Skeletal muscle satellite cell (primary cell): Measurements from ENCODE around the gene GPR75.

- CAGE, long polyA plus RNA = no peak
These were observed 1044.4 kb upstream of the CHAC2 start for GRCh38 chr2:52723227-52723567.

GRCh38 chr2:52934202-52934964 is 833.2 kb upstream of the CHAC2 start:
- CAGE, long polyA plus RNA = no peak

DNA sequence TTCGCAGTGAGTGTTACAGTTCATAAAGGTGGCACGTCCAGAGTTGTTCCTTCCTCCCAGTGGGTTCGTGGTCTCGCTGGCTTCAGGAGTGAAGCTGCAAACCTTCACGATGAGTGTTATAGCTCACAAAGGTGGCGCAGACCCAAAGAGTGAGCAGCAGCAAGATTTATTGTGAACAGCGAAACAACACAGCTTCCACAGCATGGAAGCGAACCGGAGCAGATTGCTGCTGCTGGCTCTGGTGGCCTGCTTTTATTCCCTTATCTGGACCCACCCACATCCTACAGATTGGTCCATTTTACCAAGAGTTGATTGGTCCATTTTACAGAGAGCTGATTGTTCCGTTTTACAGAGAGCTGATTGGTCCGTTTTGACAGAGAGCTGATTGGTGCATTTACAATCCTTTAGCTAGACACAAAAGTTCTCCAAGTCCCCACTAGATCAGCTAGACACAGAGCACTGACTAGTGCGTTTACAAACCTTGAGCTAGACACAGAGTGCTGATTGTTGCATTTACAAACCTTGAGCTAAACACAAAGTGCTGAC is 508.5 kb upstream of the CHAC2 start:
- CAGE, long polyA plus RNA = no peak

GRCh38 chr2:53353475-53353854 is 414.1 kb upstream of the CHAC2 start:
- CAGE, long polyA plus RNA = no peak

- CAGE, long polyA plus RNA = no peak
These were observed 180.6 kb upstream of the CHAC2 start for GRCh38 chr2:53586671-53587778.

GRCh38 chr2:53787937-53788153 is 1.0 kb downstream of the ERLEC1 start:
- CAGE, long polyA plus RNA = no peak

- CAGE, long polyA plus RNA = no peak
These were observed 30.5 kb downstream of the GPR75 start for GRCh38 chr2:53829132-53829787.

- CAGE, long polyA plus RNA = no peak
These were observed at the start of gene GPR75 for GRCh38 chr2:53859597-53860507. GPR75 (minus strand) TSS chr2:53859967.

DNA sequence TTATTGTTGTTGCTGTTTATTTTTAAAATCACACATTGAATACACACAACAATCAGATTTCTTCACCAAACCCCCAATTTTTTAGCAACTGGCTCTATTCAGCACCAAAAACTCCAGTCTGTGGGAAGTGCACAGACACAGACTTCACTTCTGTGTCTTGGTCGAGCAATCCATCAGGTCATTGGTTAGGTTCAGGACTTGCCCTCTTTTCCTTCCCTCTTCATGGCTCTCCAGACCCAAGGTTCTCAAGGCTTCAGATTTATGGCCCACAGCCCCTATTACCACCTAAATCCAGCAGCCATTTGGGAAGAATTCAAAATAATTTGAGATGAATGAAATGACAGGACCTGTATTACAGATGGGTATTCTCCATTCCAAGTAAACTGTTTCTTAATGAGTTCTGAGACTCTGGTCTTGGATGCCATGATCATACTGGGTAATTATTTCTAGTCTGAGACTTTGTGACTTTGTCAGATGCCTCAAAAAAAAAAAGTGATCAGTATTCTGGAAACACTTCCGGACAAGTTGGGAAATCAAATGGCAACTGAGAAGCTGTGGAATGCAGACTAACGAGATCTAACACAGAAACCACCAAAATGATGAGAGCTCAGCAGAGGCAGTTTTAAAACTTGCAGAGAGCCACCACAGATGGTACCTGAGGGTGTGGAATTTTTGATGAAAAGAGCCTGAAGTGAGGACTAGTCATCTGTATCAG is 5.3 kb upstream of the GPR75 start:
- CAGE, long polyA plus RNA = no peak

- CAGE, long polyA plus RNA = no peak
These were observed 1.7 kb downstream of the PSME4 start for GRCh38 chr2:53968897-53969775.

DNA sequence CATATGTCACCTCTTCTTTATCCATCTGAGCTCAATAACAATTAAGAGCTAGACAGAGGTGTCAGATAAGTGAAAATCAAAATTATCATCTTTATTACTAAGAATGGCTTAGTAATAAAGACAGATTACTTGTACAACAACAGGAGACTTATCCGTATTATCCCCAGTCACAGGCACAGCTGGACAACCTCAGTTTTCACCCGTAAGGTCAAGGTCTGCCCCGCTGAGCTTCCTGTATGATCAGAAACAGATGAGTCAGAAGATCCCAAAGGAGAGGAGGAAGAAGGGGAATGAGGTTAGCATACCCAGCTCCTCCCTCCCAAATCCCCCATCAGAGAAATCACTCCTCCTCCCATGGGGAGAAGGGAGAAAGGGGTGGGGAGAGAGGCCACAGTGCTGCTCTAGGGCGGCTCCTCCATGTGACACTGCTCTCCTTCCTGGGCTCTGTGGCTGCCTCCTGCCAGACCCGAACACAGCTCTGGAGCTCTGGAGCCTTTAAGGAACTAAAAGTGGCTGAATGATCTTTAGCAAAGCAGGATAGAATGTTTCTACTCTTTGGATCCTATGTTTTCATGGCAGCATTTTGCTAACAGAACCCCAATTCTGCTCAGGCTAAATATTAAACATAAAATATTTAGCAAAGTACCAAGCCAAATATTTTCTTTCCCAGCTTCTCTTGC is 53.7 kb upstream of the SPTBN1 start:
- CAGE, long polyA plus RNA = no peak

DNA sequence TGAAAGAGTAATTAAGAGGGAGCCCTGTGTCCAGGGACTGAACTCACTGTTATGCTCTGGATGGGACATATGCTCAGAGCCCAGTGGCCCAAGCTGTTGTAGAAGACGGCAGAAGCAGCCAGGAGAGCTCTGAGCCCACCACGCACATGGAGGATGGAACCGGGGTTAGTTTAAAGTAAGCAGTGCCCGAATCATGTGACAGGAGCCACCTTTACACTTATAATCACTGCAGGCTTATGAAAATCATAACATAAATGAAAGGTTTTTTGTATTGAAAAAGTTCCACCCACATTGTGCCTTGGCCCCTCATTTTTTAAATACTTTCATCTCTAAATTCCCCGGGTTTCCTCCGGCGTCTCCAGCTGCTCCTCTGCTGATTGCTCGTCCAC is 36.2 kb upstream of the SPTBN1 start:
- CAGE, long polyA plus RNA = no peak

- CAGE, long polyA plus RNA = no peak
These were observed 34.0 kb upstream of the SPTBN1 start for GRCh38 chr2:54422107-54422602.

DNA sequence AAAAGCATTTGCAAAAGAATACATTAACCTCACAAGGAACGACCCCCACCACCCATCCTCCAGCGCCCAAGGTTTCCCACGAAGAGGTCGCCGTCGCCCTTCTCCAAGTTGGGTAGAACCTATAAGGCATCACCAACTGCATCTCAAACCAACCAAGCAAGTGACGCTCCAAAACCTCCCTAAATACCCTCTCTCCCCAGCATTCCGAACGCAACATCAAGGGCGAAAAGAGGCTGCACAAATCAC is 646 bp upstream of the SPTBN1 start:
- CAGE, long polyA plus RNA = no peak

GRCh38 chr2:54469670-54470001 is 13.5 kb downstream of the SPTBN1 start:
- CAGE, long polyA plus RNA = no peak

- CAGE, long polyA plus RNA = no peak
These were observed 44.7 kb downstream of the SPTBN1 start for GRCh38 chr2:54500691-54501297.

GRCh38 chr2:54555195-54555942 is 99.2 kb downstream of the SPTBN1 start:
- CAGE, long polyA plus RNA = no peak

DNA sequence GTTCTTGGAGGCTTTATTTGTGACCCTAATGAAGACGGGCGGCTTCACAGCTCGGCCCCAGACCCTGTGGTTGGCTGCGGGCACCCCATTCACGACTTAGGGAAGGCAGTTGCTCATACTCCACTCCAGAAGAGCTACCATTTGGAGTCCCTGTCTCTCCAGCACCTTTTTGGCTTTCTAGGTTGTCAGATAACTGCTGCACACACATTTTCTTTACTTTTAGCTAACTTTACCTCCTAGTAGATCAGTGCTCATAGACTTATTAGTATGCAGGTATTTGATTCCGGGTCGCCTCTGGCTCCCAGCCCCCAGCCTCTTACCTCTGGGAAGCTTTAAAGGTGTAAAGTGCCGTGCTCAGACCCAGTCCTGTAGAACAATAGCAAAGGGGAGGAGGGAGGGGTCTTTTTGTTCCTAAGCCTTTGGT is 102.8 kb downstream of the SPTBN1 start:
- CAGE, long polyA plus RNA = no peak

DNA sequence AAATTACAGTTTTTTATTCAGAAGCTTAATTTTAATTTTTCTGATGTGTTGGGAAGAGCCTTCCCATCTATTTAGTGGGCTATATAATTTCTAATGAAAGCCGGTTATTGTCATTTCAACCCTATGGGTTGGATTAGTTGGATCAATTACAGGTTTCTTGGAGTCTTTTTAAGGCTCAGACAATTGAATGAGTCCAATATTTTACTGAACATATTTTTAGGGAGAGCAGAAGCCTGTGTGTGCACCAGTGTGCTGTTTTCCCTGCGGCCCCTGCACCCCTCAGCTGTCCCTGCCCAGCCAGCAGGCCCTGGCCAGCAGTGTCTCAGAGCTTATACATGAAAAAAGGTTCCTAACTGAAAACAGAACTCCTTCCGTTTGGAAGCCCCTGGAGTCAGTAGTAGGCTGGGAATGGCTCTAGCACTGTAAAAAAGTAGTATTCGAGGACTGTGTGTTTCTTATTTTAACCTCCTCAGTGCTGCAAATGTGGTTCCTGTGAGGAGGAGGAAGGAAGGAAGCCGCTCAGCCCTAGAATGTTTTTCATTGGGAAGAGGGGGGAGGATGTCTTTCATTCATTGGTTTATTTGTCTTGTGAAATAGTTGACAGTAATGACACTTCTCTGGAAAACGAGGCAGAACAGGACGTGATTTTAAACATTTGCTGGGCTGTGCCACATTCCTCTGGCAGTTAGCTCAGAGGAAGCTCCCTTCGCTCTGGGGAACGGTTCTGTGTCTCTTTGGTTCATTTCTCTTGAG is 103.4 kb downstream of the SPTBN1 start:
- CAGE, long polyA plus RNA = no peak

- CAGE, long polyA plus RNA = no peak
These were observed 124.4 kb upstream of the EML6 start for GRCh38 chr2:54598914-54599634.